Peritoneum (tissue), 1 donor: Measurements from ENCODE around the gene SANBR.

DNA sequence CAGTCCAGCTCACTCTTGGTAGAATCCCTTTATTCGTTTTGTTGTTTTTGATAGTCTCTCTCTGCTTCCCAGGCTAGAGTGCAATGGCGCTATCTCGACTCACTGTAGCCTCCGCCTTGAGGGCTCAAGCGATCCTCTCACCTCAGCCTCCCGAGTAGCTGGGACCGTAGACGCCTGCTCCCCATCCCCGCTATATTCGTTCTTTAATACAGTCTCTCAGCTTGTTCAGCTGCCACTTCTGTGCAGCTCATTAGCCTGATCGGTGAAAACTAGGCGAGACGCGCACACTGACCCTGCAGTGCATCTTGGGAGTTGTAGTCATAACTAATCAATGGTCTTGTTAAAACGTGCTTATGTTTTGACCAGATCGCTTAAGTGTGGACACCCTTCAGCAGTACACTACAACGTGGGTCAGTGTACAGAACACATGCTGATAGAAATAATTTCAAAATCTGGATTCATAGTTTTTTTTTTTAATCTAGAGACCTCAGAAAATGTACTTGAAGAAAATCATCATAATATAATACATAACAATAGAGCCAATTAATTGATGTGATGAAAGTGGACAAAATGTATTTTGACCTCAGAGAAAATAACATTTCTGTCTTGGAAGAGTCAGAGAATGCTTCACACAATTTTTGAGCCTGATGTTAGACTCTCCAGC is 1.3 kb upstream of the PPP4R3B start:
- PRO-cap = no peak

DNA sequence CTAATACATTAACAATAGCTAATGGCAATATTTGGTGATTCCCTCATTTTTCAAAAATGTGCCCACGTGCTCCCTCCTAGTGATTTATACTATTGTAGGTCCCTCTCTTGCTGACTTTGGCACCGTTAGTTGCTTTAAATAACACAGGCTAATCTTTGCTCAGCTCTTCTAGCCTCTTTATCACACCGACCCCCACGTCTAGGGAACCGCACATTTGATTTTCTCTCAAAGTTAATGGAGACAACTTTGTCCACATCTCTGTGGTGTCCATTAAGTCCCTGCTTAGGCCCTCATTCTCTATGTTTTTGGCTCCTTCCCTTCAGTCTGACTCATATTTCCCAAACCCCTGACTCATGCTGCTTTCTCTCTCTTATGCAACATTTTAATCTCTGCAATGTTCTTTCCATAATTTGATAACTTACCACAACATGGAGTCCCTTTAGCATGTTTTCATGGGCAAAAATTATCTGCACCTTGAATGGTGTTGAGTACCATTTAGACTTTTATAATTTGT is 38.0 kb downstream of the EFEMP1 start:
- PRO-cap = no peak

DNA sequence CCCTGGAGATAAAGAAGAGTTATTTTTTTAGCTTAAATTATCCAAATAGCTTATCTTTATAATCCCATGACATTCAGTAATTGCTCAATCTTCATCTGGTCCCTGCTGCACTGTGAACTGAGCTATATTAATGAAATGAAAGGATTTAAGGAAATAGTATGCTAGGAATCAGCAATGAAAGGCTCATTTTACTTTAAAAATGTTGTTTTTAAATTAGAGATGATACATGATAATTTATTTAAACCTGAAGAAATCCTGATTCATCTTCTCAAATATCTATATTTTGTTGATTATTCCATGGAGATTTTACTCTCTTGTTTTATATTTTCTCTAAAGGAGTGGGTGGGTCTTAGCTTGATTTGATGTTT is 25.1 kb upstream of the EFEMP1 start:
- PRO-cap = no peak

DNA sequence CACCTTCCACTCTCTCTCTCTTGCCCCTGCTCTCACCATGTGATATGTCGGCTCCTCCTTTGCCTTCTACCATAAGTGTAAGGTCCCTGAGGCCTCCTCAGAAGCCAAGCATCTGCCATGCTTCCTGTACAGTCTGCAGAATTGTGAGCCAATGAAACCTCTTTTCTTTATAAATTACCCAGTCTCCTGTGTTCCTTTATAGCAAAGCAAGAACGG is 50.1 kb upstream of the CCDC85A start:
- PRO-cap = no peak

DNA sequence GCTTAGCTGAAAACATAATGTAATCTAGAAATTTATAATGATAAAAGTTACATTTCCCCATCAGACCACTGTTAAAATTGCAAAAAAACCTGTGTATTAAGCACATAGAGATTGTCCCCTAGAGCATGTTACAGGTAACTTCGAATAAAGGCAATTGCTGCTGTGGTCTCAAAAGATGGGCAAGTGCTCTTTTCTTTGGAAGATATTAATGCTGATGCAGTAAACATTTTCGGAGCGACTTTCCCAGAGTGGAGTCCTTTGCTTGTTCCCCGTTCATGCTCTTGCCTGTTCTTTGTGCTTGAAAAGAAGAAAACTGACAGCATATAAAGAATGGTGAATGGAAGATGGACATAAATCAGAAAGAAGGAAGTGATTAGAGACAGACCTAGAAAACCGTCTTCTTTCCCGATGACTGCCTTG is 740.0 kb upstream of the FANCL start:
- PRO-cap = no peak

DNA sequence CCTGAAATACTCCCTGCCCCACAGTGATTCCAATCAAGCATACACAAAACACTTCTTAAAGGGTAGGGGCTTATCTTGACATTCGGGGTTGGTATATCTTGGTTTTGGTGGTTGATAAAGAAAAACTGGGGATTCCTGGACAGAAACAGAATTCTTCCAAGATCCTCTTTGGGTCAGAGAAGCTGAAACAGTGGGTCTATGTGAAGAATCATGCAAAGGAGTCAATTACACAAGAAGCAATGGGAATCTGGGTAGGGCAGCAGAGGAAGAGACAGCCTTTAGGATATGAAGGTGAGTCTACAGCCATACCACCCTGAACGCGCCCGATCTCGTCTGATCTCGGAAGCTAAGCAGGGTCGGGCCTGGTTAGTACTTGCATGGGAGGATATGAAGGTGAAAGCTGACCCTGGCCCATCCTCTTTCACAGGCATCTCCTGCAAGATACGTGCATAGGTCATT is 1080.8 kb upstream of the FANCL start:
- PRO-cap = no peak

DNA sequence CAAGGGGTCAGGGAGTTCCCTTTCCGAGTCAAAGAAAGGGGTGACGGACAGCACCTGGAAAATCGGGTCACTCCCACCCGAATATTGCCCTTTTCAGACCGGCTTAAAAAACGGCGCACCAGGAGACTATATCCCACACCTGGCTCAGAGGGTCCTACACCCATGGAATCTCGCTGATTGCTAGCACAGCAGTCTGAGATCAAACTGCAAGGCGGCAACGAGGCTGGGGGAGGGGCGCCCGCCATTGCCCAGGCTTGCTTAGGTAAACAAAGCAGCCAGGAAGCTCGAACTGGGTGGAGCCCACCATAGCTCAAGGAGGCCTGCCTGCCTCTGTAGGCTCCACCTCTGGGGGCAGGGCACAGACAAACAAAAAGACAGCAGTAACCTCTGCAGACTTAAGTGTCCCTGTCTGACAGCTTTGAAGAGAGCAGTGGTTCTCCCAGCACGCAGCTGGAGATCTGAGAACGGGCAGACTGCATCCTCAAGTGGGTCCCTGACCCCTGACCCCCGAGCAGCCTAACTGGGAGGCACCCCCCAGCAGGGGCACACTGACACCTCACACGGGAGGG is 469.5 kb downstream of the BCL11A start:
- PRO-cap = no peak

- PRO-cap = no peak
Measured at GRCh38 chr2:60213788-60214421, 339.5 kb downstream of the BCL11A start.

DNA sequence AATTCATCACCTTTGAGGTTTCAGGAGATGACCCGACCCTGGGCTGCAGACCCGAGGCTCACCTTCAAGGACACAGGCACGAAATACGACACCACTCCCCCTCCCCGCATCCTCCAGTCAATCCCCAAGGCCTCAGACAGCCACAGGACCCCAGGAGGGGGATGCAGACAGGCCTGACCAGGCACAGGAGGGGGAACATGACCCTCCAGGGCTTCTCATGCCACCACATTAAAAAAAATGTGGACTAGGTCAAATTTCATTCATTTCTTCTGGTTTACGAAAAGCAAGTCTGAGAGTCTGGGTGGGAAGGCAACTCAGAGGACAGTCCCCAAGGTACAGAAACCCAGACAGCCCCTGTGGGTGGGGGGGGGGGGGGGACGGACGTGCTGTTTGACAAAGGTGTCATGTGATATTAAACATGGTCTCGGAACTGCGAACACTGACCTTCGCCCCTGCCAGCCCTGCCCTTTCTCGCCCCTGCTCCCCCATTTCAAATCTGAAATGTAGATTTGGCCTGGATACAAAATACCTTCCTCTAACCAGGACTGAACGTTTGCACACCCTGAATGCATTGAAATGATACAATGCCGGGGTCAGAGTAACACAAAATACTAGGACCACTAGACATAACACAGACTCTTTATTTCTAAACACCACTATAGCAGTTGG is 142.8 kb downstream of the BCL11A start:
- PRO-cap = no peak

- PRO-cap = no peak
Measured at GRCh38 chr2:60483969-60484746, 69.3 kb downstream of the BCL11A start.

GRCh38 chr2:60499776-60500539 is 53.5 kb downstream of the BCL11A start:
- PRO-cap = no peak

- PRO-cap = no peak
Measured at GRCh38 chr2:60508253-60508883, 45.1 kb downstream of the BCL11A start.

DNA sequence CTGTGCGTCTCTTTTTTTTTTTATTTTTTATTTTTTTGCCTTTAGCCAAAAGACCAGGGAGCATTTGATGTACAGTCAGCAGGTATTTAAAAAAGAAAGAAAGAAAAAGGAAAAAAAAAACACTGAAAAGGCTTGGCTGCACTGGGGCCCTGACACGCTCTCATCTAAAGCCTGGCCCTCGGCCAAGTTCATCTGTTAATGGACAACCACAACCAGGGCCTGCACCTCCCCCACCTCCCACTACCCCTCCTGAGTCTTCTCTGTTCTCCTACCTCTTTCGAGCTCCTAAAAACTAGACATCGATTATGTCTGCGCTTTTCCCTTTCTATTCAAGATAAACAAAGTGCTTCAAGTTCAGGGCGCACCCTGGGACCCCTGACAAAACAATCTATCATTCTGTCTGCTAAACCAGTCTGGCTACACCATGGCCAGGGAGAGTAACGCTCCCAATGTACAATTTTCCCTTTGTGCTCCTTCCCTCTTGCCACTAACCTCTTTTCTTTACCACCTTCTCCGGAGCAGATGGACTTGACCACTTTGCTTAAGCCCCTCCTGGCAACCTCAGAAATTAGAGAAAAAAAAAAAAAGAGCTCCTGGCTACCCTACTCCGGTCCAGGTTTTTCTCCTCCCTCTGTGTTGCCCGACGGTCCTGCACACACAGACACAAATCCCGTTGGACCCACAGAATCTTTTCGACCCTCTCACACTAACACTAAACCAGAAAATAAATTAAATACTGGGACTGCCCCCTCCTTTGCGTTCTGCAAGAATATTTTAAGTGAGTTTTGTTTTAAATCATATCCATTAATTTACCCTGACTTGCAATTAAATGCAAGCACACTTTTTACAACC is 22.6 kb downstream of the BCL11A start:
- PRO-cap = no peak

GRCh38 chr2:60550153-60551165 is 3.0 kb downstream of the BCL11A start:
- PRO-cap = no peak

DNA sequence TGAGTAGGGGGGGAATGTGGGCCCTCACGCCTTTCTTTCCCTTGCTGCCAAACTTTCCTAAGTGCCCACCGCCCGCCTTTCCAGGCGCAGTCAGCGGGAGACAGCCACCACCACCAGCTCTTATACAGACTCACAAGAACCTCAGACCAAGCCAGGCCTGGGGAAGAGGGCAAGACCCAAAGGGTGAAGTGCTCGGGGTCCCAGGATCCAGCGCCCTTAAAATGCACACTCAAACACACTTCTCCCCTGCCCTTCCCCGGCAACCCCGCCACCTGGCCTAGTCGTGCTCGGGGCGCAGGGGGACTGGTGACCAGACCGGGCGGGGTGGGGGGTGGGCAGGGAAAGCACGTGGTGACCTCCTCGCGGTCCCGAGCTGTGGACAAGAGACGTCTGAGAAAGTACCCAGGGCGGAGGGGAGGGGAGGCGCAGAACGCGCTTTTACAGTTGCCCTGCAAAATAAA is 2.3 kb downstream of the BCL11A start:
- PRO-cap = no peak

DNA sequence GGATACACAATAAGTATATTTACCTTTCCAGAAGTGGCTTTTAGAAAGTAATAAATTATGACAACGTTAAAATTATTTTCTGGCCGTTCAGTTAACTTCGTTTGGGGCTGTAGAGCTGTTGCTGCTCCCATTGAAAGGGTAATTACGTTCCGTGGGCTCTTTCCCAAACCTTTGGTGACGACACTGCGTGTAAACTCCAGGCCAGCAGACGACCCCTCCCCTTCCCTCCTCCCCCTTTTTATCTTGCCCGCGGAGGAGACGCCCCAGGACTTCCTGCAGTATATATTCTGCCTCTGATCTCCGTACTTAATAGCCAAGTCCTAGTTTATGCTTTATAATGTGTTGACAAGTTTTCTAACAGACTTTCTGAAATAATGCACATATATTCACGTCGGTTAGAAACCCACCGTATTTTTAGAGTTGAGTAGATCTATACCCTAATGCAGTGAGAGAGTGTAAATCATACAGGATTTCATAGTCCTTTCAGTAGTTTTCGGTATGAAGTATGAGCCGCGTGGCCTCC is 3.7 kb upstream of the BCL11A start:
- PRO-cap = no peak

- PRO-cap = no peak
Measured at GRCh38 chr2:60735476-60736094, 20.5 kb upstream of the PAPOLG start.

DNA sequence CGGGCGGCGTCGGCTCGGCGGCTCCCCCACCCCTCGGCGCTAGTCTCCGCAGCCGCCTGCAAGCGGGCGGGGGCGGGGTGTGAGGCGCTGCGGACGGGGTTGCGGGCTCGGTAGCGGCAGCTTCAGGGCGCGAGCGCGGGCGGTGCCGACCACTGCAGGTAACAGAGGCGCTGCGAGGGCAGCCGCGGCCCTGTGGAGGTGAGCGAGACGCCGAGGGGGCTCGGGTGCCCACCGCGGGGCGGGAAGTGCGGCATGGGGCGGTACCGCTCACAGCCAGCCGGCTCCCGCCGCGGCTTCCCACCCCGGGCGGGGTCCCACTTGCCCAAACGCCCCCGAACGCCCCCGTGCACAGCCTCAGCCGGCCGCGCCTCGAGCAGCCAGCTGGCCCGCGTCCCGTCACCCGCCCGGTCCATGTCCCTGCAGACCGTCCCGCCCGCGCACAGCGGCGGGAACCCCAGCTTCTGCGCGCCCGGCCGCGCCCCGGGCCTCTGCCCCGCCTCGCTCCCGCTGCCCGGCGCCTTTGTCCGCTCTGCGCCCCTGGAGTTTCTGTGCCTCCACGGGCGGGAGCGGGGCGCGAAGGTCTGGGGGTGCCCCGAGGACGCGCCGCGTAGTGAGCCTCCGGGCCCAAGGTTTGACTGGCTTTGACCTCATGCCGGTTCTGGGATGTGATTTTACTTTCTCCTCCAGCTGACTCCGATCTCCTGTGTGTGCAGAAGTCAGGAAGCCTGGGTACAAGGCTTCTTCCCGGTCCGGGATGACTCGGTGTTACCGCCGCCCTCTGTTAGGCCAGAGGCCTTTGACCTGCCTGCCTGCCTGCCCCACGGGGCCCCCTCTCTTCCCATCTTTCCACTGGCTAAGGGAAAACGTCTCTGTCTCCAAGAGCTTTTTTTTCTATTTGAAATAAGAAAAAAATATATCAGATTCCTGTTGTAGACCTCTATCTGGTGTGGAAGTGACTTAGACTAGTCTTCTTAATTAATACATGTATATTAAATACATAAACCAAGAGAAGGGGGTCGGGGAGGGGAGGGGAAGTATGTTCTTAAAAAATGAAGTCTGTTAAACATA is at the start of gene SANBR:
Gene SANBR, plus strand, starts transcription at position 42 of the 1,068 bp plus-strand sequence.
- PRO-cap = unidirectional peak, plus-strand start at position 61 of the sequence; unidirectional peak, minus-strand start at position 709 of the sequence

DNA sequence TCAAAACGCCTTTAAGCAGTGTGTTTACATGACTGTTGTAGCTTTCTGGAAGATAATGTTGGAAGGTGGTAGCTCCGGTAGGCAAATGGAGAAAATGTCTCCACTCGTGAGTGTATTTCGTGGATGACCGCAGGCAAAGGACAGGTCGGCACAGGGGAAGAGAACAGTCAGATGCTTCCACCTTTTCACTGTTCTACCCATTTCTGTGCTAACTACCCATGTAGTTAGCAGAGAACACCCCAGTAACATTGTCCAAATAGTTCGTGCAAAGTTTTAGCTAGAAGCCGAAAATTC is 14.4 kb downstream of the C2orf74 start:
- PRO-cap = no peak

DNA sequence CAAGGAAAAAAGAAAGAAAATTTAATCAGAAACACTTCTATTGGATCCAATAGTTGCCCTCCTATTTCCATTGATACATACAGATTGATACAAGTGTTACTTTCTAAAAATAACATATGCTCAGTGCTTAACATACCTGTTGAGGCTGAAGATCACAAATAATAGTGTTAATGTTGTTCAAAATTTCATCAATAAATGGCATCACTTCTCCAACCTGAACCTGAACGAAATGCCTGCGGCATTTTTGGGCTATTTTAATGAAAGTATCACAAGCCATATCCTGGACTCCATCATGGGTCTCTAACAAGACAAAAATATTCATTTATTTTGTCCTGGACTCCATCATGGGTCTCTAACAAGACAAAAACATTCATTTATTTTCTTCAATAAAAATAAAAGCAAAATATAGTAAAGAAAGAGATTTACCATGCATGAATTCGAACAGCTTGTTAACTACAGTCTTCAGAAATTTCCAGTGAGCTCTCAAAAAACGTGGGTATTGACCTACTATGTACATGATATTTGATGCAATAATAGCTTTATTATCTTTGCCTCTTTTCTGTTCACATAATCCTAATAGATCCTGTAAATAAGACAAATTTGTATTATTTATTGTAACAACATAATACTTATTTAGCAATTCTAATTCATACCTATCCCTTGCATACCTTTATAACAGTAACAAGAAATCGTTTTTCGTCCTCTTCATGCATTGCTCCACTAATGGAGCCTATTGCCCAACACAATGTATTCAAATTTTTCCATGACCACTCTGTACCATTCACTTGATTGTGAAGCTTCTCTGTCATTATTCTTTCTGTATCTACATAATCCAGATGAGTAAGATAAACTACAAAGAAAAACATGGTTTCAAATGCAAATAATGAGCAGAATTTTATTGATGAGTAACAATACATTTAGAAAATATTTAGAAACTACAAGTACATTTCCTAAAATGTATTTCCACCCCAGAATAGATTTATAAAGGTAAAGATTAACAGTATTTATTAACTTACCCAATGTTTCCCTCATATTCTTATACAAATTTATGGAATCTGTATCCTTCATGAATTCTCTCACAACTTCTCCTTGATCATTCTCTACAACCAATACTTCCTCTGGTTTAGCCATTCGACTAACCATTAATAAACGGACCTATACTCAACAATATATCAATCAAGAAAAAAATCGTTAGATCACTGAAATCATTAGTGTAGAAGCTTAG is 21.4 kb upstream of the USP34 start:
- PRO-cap = no peak